ENCODE measurements around the genes SMIM22 and METTL22.

GRCh38 chr16:4391553-4392030 lies 19.9 kb downstream of the VASN start:
- RRBS = no CpG with 5 or more reads among the region's 15 CpGs

- RRBS = 93% methylated on average over 1 of the region's 11 CpGs
These were observed 21.7 kb downstream of the VASN start for GRCh38 chr16:4393284-4393896.

DNA sequence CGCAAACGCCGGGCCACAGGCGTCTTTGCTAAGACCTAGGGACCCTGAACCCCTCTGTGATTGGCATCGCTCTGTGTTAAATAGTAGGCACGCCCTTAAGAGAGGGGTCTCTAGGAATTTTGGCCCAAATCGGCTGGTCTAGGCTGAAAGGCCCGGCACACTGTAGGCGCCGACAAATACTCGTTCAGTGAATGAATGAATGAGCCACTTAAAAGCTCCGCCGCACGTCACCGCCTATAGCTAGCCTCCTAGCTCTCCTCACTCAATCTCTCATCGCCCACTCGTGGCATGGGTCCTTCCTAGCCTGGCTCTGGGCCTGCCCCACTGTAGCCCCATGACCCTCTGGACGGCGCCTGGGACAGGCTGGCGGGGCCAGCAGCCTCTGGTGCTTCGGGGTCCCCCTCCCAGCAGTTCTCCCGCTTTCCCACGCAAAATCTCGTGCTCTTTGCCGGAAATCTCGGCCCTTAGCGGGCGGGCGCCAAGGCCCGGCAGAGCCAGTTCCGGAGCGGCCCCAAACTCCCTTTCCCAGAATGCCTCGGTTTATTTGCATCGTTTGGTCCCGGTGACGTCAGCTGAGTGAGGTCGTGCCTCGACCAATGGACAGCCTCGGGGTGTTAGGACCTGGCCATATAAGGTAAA lies 1.2 kb upstream of the UBALD1 start:
- RRBS = 6% methylated on average over 10 of the region's 39 CpGs

DNA sequence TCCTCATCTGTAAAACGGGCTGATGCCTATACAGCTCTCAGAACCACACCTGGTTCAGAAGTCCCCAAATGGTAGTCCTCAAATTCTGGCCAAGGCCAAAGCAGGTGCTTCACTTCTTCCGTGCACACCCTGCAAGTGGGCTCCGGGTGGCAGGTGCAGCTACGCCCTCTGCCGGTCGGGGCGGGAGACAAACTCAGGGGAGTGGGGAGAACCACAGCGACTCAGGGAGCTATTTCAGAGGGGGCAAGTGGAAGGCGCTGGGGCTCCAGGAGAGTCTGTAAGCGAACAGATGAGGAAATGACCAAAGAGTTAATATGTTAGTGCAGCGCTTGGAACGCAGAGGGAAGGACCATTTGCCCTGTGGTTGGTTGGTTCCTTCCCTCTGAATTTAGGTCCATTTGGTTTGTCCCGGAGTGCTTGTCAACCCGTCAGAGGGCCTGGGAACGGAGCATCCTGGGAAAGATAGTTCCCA lies 358 bp upstream of the MGRN1 start:
- RRBS = 6% methylated on average over 2 of the region's 15 CpGs

DNA sequence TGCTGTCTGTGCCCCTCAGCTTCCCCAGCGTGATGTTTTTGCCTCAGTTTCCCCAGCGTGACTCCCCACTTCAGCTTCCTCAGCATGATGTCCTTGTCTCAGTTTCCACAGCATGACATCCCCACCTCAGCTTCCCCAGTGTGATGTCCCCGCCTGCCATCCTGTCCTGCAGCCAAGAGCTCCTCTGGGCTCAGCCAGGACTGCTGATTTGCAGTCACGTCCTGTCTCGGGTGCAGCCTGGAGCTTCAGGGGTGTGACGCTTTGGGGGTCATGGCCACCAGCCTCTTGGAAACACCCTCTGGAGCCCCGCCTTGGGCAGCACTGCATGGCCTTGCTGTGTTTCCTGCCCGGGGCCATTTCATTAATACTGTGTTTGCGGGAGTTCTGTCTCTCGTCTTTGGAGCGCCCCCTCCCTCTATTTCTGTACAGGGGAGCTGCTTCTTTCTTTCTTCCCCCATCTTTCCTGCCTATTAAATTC lies 16.5 kb upstream of the NUDT16L1 start:
- RRBS = no CpG with 5 or more reads among the region's 11 CpGs

DNA sequence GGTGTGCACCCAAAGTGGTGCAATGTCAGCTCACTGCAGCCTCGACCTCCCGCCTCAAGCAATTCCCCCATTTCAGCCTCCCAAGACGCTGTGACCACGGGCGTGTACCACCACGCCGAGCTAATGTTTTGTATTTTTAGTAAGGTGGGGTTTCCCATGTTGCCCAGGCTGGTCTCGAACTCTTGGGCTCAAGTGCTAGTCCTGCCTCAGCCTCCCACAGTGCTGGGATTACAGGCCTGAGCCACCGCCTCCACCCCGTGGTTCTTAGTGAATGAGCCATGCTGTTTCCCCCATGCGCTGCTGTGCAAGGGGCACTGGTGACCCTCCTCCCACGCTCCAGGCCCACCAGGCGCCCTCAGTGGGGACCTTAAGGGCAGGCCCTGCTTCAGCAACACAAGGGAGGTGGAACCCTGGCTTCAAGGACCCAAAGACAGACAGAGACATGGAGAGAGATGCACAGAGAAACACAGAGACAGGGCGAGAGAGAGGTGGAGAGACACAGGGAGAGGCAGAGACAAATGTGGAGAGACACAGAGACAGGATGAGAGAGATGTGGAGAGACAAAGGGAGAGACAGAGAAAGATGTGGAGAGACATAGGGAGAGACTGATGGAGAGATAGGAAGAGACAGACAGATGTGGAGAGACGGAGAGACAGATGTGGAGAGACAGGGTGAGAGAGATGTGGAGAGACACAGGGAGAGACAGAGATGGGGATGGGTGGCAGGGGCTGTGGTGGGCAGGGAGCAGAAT lies 15.3 kb upstream of the NUDT16L1 start:
- RRBS = no CpG with 5 or more reads among the region's 15 CpGs

- RRBS = no CpG with 5 or more reads among the region's 11 CpGs
These were observed 10.8 kb downstream of the ANKS3 start for GRCh38 chr16:4723301-4723674.

DNA sequence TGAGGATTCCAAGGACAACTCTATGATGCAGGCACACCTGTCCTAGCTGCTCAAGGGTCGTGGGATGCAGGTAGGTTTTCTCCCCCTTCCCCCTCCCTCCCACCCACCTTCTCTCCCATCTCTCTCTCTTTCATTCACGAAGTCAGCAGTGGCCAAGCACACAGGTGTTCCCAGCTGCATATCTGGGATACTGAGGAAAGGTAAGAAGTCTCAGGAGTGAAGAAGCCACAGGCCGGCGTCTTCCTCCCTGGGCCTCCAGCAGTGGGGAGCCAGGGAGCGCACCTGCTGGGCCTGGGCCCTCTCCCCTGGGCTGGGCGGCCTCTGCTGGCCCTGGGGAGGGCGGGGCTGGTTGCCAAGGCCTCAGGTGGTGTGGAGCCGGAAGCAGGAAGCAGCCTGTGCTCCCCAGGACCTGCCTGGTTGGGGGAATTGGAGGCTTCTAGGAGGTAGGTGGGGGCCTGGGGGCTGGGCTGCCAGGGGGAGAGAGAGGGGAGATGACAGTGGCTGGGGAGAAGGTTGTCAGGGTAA lies at the start of gene SMIM22:
Gene SMIM22 (plus strand): TSS at position 363 of the 525 bp plus-strand sequence.
- RRBS = no CpG with 5 or more reads among the region's 8 CpGs

DNA sequence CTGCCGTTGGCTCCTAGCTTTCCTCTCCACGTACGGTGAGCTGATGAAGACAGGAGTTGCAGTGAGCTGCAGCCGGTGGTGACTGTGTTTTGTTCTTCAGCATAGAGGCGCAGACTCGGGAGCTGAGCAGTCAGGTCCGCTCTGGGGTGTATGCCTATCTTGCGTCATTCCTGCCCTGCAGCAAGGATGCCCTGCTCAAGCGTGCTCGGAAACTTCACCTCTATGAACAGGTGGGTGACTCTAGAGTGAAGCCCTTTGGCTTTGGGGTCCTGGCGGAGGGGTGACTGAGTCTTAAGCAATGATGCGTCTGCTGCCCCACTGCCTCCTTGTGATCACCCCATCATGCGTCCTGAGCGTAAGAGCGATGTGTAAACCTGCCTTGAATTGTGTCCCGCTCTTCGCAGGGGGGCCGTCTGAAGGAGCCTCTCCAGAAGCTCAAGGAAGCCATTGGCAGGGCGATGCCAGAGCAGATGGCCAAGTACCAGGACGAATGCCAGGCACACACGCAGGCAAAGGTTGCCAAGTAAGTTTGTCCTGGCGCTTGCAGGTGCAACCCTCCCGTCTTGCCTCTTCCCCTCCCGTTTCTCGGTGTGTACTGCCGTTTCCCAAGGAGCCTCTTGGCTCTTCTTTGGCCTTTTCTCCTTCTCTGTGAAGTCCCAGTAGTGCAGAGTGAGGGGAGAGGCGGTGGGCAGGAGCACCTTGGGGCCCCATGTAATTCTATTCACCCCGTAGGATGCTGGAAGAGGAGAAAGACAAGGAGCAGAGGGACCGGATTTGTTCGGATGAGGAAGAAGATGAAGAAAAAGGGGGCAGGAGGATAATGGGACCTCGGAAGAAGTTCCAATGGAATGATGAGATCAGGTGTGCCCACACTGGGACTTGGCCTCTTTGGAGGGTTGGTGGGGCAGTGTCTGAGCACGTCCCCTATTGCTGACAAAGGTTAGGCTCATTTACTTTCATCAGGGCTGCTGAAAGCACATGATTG lies 23.1 kb downstream of the UBN1 start:
- RRBS = no CpG with 5 or more reads among the region's 32 CpGs

DNA sequence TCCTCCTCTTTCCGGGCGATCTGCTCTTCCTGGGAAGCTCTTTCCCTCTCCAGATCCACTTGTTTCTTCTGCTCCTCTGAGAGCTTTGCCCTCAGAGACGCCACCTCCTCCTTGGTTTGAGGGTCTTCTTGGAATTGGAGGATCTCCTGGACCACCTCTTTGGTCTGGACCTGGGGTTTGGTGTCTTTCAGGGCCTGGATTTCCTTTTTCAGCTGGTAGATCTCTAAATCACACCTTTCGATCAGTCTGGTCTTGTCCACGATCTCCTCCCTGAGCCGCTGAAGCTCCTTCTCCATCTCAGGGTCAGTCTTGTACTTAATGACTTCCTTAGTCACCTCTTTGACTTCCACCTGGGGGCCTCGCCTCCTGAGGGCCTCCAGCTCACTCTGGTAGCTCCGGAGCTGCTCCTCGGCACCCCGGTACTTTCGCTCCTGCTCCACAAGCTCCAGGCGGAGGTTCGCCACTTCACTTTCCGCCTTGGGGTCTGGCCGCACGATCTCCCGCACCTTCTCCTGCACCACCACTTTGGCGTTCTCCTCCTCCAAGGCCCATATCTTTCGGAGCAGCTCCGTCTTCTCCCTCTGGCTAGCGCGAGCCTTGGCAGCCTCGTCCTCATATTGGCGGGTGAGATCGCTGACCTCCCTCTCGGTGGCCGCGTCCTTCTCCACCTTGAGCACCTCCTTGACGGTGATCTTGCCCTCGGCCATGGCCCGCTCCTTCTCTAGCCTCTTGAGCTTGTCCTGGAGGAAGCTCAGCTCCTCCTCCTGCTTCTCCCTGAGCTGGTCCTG lies 37.5 kb downstream of the UBN1 start:
- RRBS = 97% methylated on average over 1 of the region's 31 CpGs

DNA sequence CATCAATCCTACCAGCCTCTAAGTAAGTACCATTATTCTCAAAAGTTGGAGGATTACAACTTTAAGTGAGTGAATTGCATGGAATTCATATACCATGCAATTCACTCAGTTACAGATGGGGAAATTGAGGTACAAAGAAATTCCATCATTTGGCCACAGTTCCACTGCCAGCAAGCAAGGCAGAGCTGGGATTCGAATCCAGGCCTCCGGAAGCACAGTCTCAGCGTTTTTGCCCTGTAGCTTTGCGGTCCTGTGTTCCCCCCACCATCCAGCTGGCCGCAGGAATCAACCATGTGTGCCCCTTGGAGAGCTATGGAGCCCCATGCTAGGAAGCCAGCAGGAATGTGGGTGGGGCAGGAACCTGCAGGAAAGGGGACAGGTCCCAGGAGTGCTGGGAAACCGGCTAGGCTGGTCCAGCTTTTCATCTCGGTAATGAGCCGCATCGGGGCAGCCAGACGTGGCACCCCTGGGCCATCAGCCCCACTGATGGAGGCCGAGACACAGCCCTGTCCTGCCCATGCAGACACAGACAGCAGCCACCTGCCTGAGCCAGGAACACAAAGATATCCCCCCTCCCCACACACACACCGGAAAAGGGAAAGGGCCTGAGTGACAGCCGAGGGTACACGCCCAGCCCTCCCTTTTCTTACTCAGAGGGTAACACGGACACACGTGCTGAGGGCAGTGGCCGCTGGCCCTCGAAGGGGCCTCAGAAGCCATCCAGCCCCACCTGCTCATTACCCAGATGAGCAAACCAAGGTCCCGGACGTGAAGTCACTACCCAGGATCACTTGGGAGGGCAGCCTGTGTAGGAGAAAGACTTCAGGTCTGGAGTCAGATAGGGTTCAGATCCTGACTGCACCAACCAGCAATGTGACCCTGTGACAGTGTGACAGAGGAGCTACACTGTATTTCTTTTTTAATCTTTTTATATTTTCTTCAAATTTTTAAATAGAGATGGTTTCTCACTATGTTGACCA lies 18.2 kb downstream of the PPL start:
- RRBS = no CpG with 5 or more reads among the region's 20 CpGs

DNA sequence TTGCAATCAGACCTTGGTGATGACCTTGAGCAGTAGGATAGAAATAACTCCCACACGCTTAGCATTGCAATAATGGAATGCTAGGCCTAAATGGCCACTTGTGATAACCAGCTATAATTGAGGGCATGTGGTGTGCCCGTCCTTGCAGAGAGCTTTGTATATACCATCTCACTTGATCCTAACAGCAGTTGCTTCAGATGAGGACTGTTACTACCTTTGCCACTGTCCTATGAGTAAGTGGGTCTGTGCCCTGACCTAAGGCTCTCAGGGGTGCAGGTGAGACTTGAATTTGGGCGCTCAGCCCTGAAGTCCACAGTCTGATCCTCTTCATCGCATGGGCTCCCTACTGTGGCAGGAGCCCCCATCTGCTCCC lies 30.8 kb downstream of the NAGPA start:
- RRBS = no CpG with 5 or more reads among the region's 4 CpGs

DNA sequence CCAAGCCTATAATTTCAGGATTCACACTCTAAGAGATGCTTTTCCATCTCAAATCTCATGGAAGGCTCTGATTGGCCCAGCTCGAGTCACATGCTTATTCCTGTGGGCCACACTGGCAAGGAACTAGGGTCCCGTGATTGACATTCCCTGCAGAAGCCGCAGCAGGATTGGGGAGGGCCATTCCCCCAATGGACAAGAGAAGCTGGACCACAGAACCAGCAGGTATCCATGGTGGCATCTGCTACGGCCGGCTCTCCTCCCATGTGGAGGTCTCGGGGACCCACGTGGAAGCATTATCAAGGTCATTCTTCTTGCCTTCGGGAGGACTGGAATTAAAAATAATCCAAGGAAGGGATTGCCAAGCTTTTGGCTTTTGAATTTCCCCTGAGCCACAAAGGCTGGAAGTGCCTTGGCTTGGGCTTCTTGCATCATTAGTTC lies 16.2 kb downstream of the NAGPA start:
- RRBS = no CpG with 5 or more reads among the region's 8 CpGs

DNA sequence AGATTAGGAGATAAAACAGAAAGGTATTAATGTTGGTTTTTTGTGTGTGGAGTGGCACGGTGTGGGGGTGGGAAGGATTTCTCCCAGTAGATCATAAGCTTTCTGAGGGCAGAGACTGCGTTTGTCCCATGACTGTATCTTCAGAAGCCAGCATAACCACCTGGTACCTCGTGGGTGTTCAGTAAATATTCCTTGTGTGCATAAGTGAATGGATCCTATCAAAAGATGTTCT lies 237.9 kb upstream of the EEF2KMT start:
- RRBS = no CpG with 5 or more reads among the region's 3 CpGs

- RRBS = no CpG with 5 or more reads among the region's 30 CpGs
These were observed 481.2 kb downstream of the TMEM114 start for GRCh38 chr16:8108646-8109947.

GRCh38 chr16:8113853-8114255 lies 476.5 kb downstream of the TMEM114 start:
- RRBS = no CpG with 5 or more reads among the region's 3 CpGs

GRCh38 chr16:8621211-8621833 lies at the start of gene METTL22:
Gene METTL22 (plus strand): TSS chr16:8621698.
- RRBS = no CpG with 5 or more reads among the region's 44 CpGs

GRCh38 chr16:8847722-8848802 lies 20.7 kb downstream of the CARHSP1 start:
- RRBS = 87% methylated on average over 3 of the region's 34 CpGs

- RRBS = no CpG with 5 or more reads among the region's 8 CpGs
These were observed 16.9 kb downstream of the CARHSP1 start for GRCh38 chr16:8851767-8852520.

DNA sequence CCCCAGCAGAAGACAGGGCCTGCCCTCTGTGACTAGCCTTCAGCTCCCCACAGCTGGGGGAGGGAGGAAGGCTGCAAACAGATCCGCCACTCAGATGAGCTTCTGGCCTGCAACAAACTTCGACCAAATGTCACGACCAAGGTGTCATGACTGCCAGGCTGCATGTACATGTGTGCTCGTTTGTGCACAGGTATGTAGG lies 5.0 kb downstream of the CARHSP1 start:
- RRBS = no CpG with 5 or more reads among the region's 4 CpGs

Measured in islet of Langerhans (tissue), 1 donor.